ENCODE data around the genes ANKRD30A, ZNF37A and CXCL12.

DNA sequence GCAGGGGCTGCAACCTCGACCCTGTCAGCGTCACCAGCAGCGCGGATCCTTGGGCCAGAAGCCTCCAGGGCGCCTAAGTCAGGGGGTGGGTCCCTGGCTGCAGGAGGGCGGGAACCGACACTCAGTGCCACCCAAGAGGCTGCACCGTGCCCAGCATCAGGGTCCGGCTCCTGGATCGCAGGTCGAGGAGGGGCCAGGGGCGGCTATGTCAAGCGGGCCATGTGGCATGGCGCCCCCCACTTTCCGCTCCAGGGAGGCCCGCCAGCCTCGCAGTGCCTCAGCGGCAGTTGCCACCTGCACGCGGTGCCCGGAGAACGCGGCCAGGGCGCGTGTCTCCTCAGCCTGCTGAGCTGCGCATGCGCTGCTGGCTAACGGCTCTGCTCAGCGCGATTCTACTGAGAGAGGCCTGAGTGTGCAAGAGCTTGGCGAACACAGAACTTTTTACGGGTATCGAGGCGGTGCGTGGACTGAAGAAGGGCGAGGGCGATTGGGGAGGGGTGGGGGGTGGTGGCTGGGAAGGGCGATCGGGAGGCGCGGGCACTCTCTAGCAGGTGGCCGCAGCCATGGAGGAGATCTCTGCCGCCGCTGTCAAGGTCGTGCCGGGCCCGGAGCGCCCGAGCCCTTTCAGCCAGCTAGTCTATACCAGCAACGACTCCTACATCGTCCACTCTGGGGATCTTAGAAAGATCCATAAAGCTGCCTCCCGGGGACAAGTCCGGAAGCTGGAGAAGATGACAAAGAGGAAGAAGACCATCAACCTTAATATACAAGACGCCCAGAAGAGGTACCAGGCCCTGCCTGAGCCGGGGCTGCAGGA lies at the start of gene ANKRD30A:
Gene ANKRD30A (plus strand): TSS at position 374 of the 817 bp plus-strand sequence.
- RRBS, result 4% methylated on average over 6 of the region's 55 CpGs

- RRBS, result no CpG with 5 or more reads among the region's 71 CpGs
These were observed at the start of gene ZNF37A for GRCh38 chr10:38094121-38095203. Gene ZNF37A, plus strand, starts transcription at chr10:38094337.

DNA sequence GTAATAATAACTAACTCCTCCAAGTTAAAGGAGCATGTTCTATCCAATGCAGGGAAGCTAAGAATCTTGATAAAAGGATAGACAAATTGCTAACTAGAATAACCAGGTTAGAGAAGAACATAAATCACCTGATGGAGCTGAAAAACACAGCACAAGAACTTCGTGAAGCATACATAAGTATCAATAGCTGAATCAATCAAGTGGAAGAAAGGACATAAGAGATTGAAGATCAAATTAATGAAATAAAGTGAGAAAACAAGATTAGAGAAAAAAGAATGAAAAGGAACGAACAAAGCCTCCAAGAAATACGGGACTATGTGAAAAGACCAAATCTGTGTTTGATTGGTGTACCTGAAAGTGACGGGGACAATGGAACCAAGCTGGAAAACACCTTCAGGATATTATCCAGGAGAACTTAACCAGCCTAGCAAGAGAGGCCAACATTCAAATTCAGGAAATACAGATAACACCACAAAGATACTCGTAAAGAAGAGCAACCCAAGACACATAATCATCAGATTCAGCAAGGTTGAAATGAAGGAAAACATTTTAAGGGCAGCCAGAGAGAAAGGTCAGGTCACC lies 12.5 kb downstream of the ZNF37A start:
- RRBS, result no CpG with 5 or more reads among the region's 5 CpGs

- RRBS, result no CpG with 5 or more reads among the region's 8 CpGs
These were observed 206.9 kb downstream of the ZNF33B start for GRCh38 chr10:42431559-42431868.

- RRBS, result no CpG with 5 or more reads among the region's 5 CpGs
These were observed 124.3 kb downstream of the ZNF33B start for GRCh38 chr10:42513889-42514703.

DNA sequence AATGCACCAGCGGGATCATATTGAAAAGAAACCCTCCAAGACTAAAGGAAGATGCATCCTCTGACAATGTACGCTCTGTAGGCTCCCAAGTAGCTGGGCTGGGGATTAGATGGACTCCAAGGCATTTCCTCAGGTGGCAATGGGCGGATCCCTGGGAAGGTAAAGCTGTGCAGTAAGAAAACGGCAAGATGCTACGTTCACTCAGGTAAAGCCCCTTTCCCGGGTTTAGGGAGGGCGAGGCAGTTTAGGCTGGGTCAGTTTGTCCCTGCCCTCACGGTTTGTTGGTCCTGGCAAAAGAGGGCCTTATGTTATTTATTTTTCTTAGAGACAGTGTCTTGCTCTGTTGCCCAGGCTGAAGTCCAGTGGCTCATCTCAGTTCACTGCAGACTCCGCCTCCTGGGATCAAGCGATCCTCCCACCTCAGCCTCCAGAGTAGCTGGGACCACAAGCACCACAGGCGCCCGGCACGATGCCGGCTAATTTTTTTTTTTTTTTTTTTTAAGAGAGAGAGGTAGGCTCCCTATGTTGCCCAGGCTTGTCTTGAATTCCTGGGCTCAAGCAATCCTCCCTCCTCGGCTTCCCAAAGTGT lies 805 bp upstream of the BMS1 start:
- RRBS, result no CpG with 5 or more reads among the region's 15 CpGs

DNA sequence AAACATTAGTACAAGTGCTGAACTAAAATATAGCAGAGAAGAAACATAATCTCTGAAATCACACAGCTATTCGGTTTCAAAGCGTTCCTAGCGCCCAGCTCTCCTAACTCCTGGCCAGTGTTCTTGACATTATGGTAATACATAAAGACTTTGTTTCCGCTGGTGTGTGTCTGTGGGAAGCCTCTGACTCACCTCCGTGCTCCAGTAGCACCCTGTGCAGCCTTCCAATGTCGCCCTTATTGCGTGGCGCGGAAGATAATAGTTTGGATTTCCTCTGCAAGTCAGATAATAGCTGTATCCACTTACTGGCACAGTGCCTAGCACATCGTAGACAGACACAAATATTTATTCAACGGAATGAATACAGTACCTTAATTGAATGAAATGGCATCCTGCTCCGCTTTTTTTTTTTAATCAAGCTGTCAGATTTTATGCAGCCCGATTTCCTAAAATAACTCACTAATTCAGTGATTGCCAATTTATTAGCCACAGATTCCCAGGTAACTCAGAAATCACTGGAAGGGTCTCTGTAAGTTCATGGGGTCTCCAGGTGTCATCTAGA lies 647 bp downstream of the BMS1 start:
- RRBS, result no CpG with 5 or more reads among the region's 13 CpGs

DNA sequence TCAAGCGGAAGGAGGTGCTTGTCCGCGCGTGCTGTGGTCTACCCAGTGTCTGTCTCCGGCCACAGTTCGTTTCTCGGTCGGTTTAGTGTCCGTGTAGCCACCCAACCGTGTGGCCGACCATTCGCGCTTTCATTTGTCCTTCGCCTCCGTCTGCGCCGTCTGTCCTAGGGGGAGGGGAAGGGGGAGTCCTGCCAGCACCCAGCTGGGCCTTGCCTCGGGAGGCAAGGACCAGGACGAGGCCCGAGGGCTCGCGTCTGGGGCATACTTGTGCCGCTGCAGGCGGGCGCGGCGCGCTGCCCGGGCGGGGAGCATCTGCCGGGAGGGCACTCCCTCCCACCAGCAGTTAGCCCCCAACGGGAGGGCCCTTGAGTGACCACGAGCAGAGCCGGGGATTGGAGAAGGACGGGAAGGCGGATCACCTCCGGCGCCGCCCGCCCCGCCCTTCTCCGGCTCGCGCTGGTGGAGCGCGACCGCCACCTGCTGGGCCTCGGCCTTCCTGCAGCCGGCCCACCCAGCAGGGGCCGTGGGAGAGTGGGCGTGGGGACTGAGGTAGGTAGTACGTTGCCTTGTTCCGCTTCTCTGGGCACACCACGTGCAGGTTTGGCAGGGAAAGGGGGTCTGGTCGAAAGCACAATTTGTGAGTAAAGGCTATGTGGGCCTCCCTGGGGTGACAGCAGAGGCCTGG lies 28.5 kb downstream of the RET start:
- RRBS, result 1% methylated on average over 16 of the region's 55 CpGs

DNA sequence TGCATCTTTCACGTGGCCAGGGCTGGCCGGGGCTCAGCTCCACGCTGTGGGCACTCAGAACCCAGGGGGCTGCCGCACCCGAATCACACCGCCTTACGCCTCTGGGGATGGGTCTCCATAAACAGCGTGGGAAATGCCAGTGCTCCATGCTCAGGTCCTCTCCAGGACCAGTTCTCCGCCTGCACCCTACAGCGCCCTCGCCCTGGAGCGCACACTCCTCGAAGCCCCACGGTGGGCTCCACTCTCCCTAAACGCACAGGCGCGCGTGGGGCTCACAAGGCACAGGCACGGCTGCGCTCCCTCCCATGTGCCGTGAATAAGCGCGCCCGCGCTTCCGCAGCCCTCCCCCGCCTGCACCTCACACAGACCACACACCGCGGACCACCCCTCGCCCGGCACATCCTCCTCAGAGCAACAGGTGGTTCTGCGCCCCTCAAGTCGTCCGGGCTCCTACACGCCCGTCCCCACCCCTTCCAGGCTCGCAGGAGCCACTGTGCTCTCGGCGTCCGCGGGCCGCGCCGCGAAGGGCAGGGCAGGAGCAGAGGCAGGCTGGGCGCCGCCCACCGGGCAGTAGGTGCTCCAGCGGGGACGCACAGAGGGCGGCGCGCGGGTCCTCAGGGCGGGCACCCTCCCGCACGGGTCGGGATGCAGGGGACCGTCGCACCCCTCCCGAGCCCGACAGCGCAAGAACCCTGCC lies 37.8 kb downstream of the RASGEF1A start:
- RRBS, result 2% methylated on average over 9 of the region's 63 CpGs

- RRBS, result no CpG with 5 or more reads among the region's 15 CpGs
These were observed 48.2 kb upstream of the RASGEF1A start for GRCh38 chr10:43315048-43315579.

GRCh38 chr10:43386439-43387395 lies 15.3 kb downstream of the FXYD4 start:
- RRBS, result 90% methylated on average over 2 of the region's 21 CpGs

GRCh38 chr10:43607038-43607289 lies 726 bp downstream of the ZNF485 start:
- RRBS, result no CpG with 5 or more reads among the region's 8 CpGs

DNA sequence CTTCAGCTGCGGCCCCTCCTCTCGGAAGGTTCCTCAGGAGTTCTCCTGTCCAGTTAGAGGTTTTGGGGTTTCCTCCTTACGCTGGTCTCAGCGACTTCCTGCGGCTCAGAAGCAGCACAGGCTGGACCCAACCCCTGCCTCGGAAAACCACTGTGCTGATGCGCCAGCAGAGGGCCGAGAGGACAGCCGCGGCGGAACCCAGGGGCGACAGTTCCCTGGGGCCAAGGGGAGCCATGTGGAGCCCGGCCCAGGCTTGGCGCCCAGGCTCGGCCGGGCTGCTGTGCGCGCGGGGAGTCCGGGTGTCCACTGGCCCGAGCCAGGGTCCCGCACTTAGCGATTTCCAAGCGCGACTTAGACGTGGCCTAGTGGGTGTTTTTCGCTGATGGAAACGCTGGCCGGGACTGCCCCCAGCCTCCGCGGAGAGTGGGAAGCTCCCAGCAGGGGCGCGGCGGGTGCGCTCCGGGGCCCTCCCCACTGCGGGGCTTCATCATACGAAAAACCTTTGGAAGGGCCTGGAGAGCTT lies 18.6 kb upstream of the ZNF32 start:
- RRBS, result 75% methylated on average over 13 of the region's 38 CpGs

DNA sequence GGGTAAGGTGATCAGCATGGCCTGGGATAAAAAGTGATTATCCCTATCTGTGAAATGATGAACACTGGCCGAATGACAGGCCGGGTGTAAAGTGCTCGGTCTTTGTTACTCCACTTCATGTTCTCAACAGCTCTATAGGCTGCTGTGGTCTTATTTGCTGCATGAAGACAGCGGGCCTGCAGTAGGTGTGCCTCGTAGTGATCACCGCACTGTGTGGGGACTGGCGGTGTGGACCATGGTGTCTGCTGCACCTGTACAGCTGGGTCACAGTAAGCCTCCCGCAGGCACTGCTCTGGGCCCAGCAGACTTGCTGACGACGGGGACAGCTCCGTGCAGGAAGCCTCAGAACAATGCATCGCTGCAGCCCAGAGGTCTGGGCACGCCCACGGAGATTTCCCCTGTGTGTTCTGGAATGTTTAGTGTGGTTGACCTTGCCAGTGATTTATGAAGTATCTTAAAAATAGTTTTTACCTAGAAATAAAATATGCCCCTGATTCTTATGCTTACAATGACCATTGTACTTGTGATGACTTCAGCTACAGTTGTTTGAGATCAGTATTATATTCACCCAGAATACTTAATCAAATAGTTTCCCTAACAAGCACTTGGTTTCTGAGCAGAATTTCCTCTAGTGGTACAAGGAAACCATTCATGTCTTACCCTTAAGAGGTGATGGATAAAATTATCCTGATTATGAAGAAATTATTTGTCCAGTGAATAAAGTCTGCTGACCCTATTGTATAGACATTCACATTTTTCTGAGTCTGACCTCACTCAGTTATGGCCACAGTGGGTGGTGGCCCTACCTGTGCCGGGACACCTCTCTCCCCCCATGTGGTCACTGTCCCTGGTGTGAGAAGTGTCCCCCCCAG lies 59.2 kb upstream of the ZNF32 start:
- RRBS, result no CpG with 5 or more reads among the region's 15 CpGs

DNA sequence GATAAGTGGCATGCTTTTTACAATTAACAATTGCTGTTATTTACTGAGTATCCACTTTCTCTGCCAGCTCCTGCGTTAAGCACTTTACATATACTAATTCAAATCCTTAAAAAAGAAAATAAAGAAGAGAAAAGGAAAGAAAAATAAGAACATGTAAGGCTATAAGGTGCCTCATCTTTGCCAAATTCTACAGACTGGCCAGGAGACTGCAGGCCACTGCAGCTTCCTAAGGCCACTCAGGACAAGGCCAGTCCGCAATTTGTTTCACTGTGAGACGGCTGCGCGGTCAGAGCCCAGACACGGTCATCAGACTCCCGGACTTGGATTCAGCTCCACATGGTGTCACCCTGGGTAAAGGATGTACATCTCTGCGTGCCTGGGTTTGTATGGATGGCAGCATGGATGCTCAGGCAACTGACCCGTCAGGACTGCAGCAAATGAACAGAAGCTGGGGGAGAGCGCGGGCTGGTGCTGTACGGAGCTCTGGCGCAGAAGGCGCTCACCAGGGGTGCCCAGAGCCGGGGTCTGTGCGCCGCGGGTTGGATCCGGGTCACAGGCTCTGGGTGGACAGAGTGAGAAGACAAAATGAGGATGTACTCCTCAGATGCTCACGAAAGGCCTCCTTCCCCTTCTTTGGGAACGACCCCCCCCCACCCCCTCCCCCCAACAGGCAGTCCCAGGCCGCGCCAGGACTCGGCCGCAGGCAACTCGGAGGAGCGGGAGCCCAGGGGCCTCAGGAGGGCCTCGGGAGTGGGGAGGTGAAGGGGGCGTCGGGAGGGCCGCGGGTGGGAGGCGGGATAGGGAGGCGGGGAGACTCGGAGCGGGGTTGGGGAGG lies 92.5 kb downstream of the CXCL12 start:
- RRBS, result no CpG with 5 or more reads among the region's 36 CpGs

DNA sequence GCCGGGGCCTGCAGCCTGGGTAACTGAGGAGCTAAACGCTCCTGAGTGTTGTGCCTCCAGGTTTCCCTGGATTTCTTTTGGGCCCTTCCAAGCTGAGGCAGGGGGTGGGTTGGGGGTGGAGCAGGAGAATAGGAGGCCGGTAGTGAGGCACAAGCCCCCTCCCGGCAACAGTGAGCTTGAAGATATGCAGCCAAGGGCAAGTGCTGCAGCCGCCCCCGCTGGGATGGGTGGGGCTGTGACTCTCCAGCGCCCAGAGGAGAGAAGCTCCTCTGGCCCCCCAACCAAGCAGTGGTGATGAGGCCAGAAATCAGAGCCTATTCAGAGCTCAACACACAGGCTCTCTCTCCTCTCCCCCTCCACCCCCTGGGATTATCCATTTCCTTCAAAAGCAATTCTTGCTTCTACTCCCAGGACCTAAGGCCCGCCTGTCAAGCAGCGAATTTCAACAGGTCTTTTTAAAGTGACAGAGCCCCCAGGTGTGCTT lies 2.5 kb downstream of the CXCL12 start:
- RRBS, result 29% methylated on average over 3 of the region's 9 CpGs

DNA sequence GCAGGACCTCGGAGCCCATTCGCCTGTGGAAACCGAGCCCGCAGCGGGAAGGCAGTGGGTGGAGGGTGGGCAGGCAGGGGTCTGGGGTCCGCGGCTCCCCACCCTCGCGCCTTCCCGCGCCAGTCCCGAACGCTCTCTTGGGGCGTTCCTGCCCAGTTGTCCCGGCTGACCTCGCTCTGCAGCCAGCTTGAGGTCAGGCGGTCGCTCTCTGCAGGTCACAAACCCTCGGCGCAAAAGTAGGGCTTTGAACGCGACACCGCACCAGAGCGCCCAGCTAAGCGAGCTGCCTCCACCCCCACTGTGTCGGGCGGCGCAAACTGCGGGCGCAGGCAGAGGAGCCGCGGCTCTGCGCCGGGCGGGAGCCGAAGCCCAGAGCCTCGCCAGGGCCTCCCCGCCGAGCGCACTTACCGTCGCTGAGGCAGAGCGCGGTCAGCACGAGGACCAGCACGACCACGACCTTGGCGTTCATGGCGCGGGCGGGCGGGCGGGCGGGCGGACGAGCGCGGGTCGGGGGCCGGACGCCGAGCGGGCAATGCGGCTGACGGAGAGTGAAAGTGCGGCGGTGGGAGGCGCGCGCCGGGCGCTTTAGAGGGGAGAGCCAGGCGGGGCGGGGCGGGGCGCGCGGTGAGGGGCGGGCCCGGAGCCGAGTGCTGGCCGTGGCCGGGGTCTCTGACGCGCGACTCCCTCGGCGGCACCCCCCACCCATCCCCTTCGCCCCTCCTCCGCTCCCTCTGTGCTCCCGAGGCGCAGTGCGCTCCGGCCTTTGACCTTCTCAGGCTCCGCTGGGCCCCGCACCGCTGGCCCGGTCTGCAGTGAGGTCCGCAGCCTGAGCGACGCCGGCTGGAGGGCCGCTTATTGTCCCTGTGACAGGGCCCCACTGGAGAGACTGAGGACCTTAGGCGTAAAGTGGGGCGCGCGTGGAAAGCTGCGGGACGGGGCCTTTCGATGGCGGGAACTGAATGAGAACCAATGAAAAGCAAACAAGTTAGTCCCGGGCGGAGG lies at the start of gene CXCL12:
Gene CXCL12 (minus strand): TSS at position 561 of the 1,002 bp plus-strand sequence.
- RRBS, result 47% methylated on average over 38 of the region's 113 CpGs

DNA sequence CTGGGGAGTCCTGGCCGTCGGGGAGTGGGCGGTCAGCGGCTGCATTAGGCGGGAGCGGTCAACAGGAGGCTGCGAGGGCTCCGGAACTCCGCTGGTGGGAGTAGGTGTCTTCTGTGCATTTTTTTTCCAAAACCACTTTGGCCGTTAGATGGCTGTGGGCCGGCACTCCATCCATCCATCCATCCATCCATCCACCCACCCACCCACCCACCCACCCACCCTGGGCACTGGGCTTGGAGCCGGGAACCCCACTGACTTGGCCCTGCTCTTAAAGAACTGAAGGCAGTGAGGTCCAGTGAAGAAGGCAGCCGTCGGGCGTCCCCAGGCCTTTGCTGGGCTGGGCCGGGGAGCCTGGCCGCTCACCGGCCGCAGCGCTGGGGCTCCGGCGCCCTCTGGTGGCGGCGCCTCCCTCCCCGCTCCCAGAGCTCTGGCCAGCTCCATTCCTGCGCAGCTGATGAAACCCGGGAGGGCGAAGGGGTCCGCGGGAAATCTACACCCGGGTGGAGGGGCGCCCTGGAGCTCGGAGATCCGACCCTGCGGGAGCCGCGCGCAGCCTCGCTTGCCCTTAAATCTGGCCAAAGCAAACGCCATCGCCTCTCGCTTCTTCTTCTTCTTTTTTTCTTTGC lies 1.6 kb upstream of the CXCL12 start:
- RRBS, result 9% methylated on average over 16 of the region's 42 CpGs

GRCh38 chr10:44576600-44577350 lies 191.9 kb upstream of the CXCL12 start:
- RRBS, result no CpG with 5 or more reads among the region's 9 CpGs

- RRBS, result no CpG with 5 or more reads among the region's 6 CpGs
These were observed 38.1 kb upstream of the TMEM72 start for GRCh38 chr10:44873048-44873508.